Peritoneum (tissue), 1 donor: Measurements from ENCODE around the gene EXOSC9.

GRCh38 chr4:118834830-118835553 is 934 bp downstream of the SEC24D start:
- PRO-cap = no peak

DNA sequence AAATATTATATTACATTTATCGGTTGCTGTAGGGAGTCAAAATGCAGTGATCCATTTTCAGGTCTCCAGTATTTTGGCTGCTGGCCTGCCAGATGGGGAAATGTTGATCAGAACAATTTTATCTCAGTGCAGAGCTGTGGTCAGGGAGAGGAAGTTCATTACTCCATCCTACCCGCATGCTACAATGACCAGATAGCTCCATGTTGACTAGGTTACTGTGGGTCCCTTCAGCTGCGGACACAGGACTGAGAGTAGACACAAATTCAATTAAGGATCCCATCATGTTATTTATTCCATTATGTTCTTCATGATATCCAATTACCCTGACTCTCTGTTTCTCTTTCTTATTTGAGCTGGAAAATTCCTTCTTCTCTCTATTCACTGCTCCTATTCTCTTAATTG is 16.3 kb downstream of the SYNPO2 start:
- PRO-cap = no peak

DNA sequence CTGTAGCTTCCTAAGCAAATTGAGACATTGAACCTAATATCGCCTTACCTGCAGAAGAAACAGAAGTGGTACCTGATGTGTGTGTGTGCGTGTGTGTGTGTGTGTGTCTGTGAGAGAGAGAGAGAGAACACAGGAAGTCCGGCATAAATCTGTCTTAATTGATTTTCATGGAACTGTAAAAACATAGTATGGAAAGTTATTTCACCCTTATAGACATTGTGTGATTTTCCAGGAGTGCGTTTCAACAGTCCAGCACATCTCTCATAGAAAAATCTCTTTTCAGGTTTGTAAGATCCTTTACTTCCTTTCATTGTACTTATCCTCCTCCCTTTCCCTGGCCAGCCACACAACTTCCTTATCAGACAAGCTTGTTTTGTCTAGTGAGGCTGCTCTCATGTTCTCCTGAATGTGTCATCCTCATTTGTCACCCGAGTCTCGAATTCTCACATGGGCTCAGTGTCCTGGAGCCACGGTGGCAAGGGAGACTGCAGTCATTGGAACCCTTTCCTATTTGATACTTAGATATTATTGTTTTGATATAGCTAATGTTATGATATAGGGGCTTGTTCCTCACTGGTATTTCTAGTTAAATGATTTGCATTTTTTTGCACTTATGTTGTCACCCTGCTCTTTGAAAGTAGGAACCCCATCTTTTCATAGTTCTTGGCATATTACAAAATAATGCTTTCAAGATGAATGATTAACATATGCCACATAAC is 16.9 kb downstream of the SYNPO2 start:
- PRO-cap = no peak

DNA sequence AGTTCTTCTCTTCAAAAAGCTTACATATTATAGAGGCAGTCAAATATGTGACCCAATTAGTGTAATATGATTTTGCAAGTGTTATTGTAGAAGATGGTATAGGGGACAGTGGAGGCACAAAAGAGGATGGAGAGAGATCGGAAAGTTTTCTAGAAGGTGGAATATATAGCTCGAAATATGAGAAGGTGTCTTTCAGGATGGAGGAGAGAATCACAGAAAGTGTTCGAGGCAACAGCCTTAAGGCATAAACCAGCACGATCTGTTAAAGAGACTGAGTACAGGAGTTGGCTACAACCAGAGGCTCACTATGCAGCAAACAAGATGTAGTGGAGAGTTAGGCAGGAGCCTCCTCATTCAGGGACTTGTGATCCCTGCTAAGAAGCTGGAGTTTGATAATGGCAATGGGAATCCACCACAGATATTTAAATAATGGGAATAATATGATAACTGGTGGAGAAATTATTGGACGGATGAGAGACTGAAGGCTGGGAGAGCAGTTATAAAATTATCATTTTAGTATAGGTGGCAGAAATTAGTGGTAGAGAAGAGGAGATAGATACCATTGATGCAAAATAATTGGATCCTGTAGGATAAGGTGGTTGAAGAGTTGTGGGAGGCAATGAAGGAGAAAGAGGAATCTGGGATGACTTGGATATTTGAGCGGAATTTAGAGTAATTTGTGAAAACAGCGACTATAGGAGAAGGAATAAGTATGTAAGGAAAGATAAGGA is 31.0 kb downstream of the SYNPO2 start:
- PRO-cap = no peak

GRCh38 chr4:118984353-118985025 is 95.8 kb downstream of the SYNPO2 start:
- PRO-cap = no peak

GRCh38 chr4:118993816-118994538 is 105.3 kb downstream of the SYNPO2 start:
- PRO-cap = no peak

- PRO-cap = no peak
Observed at GRCh38 chr4:118997385-118998524, 109.1 kb downstream of the SYNPO2 start.

GRCh38 chr4:119113030-119113520 is 22.6 kb upstream of the MYOZ2 start:
- PRO-cap = no peak

DNA sequence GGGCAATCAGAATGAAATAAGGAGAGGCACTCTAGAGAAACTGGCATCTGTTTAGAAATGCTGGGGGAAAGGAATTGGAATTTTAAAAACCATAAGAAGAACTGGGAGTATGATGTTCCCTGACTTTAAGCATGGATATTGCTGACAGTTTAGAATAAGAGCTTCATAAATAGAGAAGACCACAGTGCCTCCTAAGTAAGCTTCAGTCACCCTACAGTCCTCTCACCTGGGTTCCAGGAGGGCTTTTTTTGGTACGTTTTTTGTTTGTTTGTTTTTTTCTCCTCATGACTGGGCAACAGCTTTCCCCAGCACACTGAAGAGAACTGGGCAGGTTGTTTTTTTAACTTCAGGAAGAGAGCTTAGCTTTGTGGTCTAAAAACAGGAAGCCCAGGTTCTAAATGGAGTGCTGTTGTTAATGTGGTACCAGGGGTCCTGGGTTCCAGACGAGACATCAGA is 4.0 kb downstream of the MYOZ2 start:
- PRO-cap = no peak

DNA sequence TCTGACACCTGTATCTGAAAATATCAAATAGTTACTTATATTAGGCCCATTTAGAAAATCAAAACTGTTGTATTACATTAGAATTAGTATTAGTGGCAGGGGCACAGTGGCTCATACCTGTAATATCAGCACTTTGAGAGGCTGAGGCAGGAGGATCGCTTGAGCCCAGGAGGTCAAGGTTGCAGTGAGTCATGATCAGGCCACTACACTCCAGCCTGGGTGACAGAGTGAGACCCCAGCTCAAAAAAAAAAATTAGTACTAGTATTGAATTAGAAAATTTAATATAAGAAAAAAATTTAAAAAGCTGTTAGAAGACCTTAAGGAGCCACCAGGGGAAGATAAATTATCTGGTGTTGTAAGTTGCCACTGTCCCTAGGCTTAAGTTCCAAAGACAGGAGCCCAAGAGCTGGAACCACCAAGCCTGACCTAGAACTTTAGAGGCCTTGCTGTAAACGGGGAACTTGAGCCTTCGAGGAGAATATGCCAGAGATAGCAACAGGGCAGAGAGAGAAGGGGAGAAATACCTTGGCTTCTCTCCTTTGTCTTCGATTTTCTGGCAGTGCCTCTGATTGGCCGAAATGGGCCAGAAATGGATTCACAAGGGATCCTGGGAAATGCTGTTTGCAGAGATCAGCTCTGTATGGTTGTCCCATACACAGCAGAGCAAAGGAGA is 8.8 kb downstream of the USP53 start:
- PRO-cap = no peak

- PRO-cap = no peak
Observed at GRCh38 chr4:119231445-119232053, 19.0 kb downstream of the USP53 start.

DNA sequence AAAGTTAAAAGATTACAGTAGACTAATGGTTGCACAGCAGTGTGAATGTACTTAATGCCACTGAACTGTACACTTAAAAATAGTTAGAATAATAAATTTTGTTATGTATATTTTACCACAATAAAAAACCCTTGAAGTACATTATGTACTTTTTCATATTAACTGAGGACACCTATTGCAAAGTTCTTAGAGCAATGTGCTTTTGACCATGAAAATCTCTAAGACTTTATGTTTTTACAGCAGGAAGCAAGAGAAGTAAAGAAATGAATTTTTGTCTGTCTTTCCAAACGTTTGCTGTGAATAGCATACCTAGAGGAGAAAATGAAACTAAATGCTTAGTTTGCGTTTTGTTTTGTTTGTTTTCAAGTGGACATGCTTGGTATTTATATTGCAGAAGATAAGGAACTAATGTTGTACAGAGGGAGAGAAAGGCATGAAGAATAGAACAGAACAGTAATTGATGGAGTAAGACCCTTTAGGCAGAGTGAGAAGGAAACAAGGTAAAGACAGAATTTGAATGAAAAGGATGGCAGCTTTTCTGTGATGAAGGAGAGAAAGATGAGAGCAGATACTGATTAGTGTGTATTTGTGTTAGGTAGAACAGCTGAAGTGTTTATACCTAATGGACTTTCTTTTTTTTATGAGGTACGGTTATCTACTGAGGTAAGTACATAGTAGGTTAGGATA is 15.6 kb downstream of the C4orf3 start:
- PRO-cap = no peak

DNA sequence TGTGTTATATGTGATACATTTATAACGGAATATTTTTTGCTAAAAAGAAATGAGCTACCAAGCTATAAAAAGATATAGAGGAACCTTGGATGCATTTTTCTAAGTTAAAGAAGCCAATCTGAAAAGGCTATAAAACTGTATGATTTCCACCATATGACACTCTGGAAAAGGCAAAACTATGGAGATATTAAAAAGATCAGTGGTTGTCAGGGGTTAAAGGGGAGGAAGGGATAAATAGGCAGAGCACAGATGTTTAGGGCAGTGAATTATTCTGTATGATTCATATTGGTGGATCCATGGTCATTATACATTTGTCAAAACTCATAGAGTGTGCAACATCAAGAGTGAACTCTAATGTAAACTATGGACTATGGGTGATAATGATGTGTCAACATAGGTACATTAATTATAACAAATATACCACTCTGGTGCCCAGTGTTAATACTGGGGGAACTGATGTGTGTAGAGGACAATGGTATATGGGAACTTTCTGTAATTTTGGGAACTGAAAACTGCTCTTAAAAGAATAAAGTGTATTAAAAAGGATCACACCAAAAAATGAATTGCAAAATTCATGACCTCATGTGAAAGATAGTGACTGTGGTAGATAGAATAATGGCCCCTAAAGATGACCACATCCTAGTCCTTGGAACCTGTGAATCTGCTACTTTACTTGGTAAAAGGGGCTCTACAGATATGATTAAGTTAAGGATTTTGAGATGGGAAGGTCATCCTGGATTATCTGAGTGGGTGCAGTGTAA is 146.6 kb downstream of the PDE5A start:
- PRO-cap = no peak

DNA sequence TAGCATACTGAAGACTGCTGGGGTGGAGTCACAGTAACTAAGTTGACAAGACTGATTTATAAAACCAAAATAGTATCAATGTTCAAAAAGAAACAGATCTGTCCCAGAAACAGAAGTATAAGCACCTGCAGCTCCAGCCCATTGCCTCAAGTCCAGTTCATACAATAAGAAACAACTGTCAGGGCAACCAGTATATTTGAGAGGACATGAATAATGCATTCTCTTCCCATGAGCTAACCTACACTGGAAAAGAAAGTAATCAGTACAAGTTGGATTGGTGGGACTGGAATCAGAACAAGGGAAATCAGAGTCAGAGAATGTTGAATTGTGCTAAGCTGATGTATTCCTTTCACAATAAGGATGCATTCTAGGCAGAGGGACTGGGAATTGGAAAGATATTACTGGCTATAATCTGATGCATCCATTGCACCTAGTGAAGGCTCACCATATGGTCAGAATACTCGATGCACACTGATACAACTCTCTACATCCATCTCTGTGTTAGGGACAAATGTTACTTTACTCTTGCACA is 77.4 kb downstream of the PDE5A start:
- PRO-cap = no peak

GRCh38 chr4:119626387-119626835 is 2.2 kb downstream of the PDE5A start:
- PRO-cap = no peak

GRCh38 chr4:120049576-120050270 is 16.9 kb downstream of the MAD2L1 start:
- PRO-cap = no peak

DNA sequence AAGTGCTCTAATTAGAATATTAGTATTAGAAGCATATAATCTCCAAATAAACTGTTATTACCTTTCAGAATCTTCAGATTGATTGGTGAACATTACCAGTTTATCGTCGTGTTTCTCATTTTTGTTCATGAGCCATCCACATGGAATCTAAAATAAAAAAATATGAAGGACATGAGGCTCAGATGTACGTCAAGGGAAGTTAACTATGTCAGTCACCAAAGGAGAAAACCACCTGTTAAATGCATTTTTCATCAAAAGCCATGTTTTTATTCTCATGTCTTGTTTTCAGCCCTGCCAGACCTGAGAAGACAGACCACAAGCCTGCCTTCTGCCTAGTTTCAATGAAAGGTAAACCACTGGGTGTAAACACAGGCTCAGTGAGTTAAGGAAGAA is 52.2 kb upstream of the TNIP3 start:
- PRO-cap = no peak

DNA sequence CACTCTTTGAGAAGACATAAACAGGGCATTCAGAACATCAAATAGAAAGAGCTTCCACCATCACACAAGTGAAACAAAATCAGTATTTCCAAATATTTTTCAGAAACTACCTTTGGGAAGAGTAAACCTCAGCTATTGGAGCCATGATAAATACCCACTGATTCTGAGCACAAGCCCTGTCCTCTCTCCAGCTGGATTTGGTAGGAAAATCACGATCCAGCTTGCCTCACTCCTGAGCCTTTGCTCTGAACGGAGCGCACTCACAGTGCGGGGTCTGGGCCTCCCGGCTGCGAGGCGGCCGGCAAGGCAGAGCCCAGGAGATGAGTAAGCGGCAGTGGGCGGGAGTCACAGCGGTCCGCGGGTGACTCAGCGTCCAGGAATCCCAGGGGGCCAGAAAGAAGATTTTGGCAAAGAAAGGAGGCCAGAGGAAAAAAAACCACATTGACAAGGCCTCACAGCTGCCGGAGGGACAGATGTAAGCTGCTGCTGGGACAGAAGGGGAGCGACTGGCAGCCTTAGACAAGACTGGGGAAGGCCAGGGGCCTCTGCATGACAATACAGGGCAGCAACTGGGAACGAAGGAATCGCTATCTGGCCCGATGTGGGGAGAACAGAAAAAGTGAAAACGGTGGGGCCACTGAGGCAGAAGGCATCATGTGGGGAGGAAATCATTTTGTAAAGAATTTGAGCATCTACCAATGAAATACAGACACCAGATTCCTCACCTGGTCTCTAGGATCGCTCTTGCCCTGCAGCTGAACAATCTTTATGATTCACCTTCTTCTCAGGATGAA is 14.8 kb upstream of the ANXA5 start:
- PRO-cap = bidirectional peak, plus-strand start at position 441 of the sequence, minus-strand start at position 199 of the sequence

GRCh38 chr4:121800927-121801830 is at the start of gene EXOSC9:
TSS of gene EXOSC9 (plus strand) at chr4:121801323.
- PRO-cap = bidirectional peak, plus-strand start at chr4:121801346, minus-strand start at chr4:121801259

- PRO-cap = no peak
Observed at GRCh38 chr4:122295703-122296480, 82.9 kb upstream of the ADAD1 start.